HEK293 (cell line): Measurements from ENCODE around the gene MAPK1.

DNA sequence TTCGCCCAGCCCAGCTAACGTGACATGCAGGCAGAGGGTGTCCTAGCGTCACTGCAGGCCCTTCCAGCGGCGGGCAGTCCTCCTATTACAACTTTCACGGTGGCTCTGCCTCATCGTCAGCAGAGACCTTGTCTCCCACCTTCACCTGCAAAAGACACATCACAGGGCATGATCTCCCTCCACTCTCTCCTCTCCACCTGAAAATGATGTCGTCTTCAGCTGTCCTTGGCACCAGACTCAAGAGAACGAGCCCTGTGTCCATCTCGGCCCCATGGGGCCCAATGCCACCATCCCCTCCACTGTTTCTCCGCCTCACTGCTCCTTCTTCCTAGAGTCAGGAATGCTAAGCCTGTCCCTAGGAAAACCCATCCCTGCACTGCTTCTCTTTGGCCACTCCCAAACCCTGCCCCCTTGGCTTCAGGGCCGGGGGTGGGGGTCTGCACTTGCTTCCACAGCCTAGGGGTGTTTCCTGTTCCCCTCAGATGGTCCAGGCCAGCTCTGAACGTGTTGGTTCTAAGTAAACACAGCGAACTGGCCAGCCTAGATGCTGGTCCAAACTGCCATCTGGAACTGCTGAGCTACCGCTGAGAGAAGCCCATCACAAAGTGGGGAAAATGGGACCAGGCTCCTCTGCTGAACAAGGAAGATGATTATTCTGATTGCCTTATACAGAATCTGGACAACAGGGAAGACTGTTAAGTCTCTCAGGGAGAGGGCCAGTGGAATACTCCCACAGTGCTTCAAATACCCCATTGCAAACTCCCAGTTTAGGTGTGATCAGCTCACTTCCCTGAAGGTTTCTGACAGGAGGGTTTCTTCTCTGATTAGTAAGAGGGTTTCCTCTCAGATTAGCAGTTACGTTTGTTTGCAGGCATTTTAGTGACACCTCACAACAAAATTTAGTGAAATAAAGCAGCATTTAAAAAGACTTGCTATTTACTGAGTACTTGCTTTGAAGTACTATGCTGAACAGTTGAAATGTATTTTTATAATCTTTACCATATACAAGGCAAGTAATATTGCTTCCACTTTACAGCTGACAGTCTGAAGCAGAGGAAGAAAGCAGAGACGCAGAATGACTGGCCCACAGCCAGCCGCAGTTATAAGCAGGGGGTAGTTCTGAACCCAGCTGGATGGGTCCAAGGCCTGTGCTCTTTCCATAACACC lies 23.5 kb upstream of the YPEL1 start:
- PRO-cap, result unidirectional peak, minus-strand start at position 385 of the sequence
- RRBS, 2 experiments, result no CpG with 5 or more reads among the region's 18 CpGs

- PRO-cap, result no peak
- RRBS, 2 experiments, result no CpG with 5 or more reads among the region's 3 CpGs
Observed at GRCh38 chr22:21778876-21779462, 43.4 kb upstream of the YPEL1 start.

DNA sequence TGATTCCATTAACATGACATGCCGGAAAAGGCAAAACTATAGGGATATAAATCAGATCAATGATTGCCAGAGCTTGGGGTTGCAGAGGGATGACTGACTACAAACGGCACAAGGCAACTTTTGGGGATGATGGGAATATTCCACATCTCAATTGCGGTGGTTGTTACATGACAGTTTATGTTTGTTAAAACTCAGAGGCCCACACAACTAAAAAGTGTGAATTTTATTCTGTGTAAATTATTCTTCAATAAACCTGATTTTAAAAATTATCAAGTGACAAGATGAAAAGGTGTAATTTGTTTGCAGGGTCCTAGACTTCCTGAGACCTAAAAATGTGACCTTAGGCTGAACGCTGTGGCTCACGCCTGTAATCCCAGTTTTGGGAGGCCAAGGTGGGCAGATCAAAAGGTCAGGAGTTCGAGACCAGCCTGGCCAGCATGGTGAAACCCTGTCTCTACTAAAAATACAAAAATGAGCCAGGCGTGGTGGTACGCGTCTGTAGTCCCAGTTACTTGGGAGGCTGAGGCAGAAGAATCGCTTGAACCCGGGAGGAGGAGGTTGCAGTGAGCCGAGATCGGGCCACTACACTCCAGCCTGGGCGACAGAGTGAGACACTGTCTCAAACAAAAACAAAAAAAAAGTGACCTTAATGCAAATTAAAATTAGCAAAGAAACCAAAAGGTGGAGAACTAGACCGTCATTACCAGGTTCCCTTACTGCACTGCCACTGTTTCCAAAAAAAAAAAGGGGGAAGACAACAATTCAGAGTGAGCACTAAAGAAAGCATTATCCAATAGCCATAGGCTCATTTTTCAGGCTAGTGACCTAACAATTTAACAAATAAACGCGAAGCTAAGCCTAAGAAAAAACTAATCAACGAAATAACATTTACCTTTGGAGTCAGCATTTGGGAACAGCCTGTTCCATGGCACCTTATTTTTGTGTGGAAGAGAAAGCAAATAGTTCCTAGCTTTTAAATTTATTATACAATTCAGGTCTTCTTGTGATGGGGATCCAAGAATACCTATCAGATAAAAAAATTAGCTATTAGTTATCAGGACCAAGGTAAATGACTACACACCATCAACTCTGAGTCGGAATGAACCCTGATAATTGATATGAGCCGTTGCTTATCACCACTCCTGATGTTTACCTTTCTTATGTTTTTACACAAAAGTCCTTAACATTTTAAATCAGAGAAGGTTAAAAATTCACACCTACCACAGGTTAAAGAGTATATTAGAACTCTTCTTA lies 52.2 kb upstream of the YPEL1 start:
- PRO-cap, result no peak
- RRBS, 2 experiments, result no CpG with 5 or more reads among the region's 20 CpGs

GRCh38 chr22:21867050-21867751 lies at the start of gene MAPK1:
MAPK1 (minus strand) TSS chr22:21867645.
- PRO-cap, result bidirectional peak, plus-strand start at chr22:21867203, minus-strand start at chr22:21867185; bidirectional peak, plus-strand start at chr22:21867794, minus-strand start at chr22:21867645
- RRBS, 2 experiments, result 1% methylated on average over 79 to 84 of the region's 107 CpGs

GRCh38 chr22:21942909-21943564 lies 9.6 kb downstream of the PPM1F start:
- PRO-cap, result no peak
- RRBS, 2 experiments, result no CpG with 5 or more reads among the region's 15 CpGs

DNA sequence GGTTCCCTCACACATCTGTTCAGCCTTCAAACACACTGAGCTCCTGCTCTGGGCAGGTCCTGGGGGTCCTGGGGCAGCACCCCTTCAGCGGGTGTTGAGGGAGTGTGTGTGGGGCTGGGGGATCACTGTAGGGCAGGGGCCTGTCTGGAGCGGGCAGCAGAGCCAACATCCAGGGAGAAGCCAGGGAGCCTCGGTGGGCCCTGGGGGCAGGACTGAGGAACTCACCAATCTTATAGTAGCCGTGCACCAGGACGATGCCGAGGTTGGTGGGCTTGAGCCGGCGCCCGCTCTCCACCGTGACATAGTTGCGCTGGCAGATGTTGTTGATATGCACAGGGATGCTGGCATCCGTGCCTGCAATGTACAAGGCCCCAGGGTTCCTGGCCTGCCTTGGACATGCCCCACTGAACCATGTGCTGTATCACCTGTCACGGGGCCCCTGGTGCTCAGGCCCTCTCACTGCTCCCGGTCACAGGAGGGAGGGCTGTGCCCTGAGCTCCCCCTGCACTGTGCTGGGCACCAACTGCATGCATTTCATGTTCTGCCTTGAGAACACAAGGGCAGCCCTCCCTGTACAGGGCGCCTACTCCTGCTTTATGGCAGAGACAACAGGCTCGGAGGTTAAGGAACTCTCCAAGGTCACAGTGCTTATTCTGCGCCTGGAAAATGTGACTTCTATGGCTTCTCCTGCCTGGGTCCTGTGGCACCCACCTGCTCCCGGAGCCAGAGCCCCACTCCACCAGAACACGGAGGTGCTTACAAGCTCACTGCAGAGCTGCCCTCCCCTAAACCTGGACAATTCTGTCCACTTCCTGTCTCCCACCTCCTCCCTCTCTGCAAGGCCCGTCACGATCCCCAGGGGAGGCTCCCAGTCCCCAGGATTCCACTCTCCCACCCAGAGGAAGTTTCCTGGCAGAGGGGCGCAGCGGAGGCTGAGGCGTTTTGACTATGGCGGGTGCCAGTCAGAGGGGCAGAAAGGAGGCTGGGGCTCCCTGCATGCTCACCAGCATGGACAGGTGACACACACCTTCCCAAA lies 7.8 kb upstream of the PPM1F start:
- PRO-cap, result no peak
- RRBS, 2 experiments, result no CpG with 5 or more reads among the region's 25 CpGs

- PRO-cap, result no peak
- RRBS, 2 experiments, result no CpG with 5 or more reads among the region's 5 CpGs
Observed at GRCh38 chr22:22061448-22061970, 78.9 kb upstream of the TOP3B start.

- PRO-cap, result no peak
- RRBS, 2 experiments, result no CpG with 5 or more reads among the region's 4 CpGs
Observed at GRCh38 chr22:22207968-22208455, 36.6 kb upstream of the VPREB1 start.

- PRO-cap, result no peak
- RRBS, 2 experiments, result no CpG with 5 or more reads among the region's 7 CpGs
Observed at GRCh38 chr22:22284919-22286101, 40.7 kb downstream of the VPREB1 start.

DNA sequence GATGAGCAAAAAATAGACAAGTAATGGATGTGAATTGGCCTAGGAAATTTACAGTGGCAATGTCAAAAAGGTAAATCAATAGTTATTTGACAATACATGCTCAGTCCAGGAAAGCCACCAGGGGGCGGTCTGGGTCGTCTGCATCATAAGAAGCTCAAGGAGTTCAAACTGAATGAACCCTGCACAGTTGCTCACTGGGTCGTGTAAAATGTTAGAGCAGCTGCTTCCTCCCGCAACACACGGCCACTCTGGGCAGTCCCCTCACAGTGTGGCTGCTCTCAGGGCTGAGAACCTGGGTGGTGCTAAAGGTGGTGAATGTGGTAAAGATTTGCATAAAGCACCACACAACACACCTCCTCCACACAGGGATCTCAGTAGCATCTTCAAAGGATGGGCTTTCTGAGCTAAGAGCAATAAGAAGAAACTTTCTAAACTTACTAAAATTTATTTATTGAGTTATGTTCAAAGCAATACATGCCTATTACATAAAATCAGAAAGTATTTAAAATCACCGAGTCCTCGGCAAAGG lies 85.8 kb downstream of the ZNF280B start:
- PRO-cap, result no peak
- RRBS, 2 experiments, result no CpG with 5 or more reads among the region's 7 CpGs

GRCh38 chr22:22810513-22810823 lies 77.1 kb upstream of the IGLL5 start:
- PRO-cap, result no peak
- RRBS, 2 experiments, result no CpG with 5 or more reads among the region's 8 CpGs

GRCh38 chr22:22811622-22812032 lies 76.0 kb upstream of the IGLL5 start:
- PRO-cap, result no peak
- RRBS, 2 experiments, result no CpG with 5 or more reads among the region's 1 CpG

- PRO-cap, result no peak
- RRBS, 2 experiments, result no CpG with 5 or more reads among the region's 1 CpG
Observed at GRCh38 chr22:22903625-22904100, 16.0 kb downstream of the IGLL5 start.

DNA sequence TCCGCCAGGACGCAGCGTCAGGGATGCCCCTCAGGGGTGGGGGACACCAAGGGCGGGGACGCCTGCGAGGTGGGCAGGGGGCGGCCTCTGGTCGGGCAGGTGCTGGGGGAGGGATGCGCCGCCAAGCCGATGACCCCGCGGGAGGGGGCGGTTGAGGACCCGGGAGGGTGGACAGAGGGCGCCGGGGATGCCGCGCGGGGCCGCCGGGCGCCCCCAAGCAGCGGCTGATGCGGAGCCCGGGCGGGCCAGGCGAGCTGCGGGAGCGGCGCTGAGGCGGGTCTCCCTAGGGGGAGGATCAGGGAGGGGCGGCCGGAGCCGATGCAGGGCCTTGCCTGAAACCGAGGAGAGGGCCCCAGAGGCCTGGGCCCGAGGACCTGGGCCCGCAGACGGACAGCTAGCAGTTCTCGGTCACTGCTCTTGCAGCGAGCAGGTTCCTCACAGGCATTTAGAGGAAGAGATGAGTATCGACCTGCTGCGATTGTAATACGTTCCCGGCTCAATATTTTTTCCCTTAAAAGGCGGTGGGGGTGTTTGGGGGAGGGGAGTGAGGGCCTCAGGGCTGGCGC lies 451 bp downstream of the GNAZ start:
- PRO-cap, result bidirectional peak, plus-strand start at position 355 of the sequence, minus-strand start at position 406 of the sequence
- RRBS, 2 experiments, result 3% methylated on average over 8 of the region's 47 CpGs

DNA sequence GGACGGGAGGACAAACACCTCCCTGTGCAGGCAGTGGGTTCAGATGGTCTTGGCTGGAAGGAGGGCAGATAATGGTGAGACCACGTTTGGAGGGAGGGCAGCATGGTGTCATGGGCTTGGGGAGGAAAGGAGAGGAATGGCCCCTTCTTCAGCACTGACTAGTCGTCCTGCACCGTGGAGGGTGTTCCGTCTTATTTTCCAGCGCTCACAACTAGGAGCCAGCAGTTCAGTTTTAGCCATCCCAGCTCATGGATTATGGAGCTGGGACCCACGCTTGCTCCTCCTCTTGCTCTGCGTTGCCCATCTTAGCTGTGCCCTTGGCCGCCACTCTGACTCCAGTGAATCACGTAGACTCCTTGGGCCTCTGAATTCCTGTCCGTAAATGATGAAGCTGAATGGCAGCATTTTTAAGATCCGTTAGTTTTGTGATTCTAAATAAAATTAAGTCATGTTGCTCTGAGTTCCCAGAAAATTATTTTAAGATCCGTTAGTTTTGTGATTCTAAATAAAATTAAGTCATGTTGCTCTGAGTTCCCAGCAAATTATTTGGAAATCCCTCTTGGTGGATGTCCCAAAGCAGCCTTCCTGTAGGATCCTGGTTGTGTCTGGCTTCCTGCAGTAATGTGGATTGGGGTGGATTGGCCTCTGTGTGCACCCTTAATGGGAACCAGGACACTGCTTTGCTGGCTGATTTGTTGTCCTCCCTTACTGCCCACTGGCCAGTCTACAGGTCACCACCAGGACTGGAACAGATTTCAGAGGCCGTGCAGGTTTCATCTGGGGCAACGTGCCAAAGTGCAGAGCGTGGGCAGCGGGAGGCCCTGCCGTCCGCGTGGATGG lies 23.9 kb downstream of the BCR start:
- PRO-cap, result no peak
- RRBS, 2 experiments, result no CpG with 5 or more reads among the region's 20 CpGs

- PRO-cap, result no peak
- RRBS, 2 experiments, result no CpG with 5 or more reads among the region's 10 CpGs
Observed at GRCh38 chr22:23264570-23265102, 84.3 kb downstream of the BCR start.

GRCh38 chr22:23289055-23289754 lies 108.9 kb downstream of the BCR start:
- PRO-cap, result no peak
- RRBS, 2 experiments, result no CpG with 5 or more reads among the region's 10 CpGs

GRCh38 chr22:23383244-23384503 lies 196.4 kb downstream of the IGLL1 start:
- PRO-cap, result no peak
- RRBS, 2 experiments, result 82% methylated on average over 7 of the region's 34 CpGs

DNA sequence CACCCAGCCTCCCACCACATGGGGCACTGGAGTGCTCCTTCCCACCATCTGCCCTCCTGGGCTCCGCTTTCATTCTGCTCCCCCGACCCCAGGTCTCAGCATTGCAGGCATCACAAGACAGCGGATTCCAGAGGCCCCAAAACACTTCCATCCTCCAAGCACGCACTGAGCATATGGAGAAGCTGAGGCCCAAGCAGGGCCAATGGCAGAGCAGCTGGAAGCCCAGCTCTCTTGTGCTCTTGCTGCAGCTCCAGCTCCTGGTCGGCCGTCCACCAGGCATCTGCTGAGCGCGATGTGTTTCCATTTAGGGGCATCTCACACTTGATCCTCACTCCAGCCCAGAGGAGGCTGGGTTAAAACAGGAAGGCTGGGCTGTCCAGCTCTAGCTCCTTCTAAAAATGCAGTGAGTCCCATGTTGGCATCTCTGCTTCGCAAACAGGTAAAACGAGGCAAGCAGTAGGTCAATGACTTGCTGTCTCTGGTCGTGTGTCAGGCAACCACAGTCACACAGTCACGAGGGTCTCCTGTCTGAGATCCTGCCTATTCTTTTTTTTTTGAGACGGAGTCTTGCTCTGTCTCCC lies 65.4 kb downstream of the IGLL1 start:
- PRO-cap, result no peak
- RRBS, 2 experiments, result no CpG with 5 or more reads among the region's 13 CpGs

DNA sequence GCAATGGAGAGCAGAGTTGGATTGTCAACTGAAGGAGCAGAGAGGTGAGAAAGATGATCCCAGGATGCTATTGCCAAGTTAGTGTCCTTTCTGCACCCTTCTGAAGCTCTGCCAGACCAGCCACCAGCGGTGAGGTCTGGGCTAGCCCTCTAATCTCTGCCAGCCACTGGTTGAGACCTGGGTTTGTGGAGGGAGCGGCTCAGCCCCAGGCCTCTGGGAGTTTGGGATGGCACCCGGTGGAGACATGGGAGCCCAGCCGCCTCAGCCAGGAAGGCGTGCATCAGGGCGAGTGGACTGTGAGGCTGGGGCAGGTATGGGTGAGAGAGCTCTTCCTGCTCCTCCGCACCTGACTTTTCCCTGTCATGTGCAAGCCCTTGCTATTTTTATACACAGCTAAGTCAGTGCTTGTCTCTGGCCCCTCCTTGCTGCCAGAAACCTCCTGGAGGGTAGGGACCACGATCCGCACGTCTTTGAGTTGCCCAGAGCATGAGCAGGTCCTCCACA lies 53.6 kb downstream of the IGLL1 start:
- PRO-cap, result no peak
- RRBS, 2 experiments, result no CpG with 5 or more reads among the region's 10 CpGs